ENCODE data around the genes MAP6 and THAP12.

GRCh38 chr11:75568586-75569232 is 6.7 kb downstream of the SERPINH1 start:
- RAMPAGE, total RNA = no peak

DNA sequence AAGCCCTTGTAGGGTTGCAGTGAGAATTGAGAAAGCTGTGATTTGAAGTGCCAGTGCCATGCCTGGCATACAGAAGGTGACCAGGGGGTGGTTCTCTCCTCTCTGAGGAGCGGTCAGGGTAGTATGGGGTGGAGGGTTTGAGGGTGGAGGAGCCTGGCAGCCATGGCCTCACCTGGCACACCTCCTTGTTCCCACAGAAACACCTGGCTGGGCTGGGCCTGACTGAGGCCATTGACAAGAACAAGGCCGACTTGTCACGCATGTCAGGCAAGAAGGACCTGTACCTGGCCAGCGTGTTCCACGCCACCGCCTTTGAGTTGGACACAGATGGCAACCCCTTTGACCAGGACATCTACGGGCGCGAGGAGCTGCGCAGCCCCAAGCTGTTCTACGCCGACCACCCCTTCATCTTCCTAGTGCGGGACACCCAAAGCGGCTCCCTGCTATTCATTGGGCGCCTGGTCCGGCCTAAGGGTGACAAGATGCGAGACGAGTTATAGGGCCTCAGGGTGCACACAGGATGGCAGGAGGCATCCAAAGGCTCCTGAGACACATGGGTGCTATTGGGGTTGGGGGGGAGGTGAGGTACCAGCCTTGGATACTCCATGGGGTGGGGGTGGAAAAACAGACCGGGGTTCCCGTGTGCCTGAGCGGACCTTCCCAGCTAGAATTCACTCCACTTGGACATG is 9.7 kb downstream of the SERPINH1 start:
- RAMPAGE, total RNA = no peak

DNA sequence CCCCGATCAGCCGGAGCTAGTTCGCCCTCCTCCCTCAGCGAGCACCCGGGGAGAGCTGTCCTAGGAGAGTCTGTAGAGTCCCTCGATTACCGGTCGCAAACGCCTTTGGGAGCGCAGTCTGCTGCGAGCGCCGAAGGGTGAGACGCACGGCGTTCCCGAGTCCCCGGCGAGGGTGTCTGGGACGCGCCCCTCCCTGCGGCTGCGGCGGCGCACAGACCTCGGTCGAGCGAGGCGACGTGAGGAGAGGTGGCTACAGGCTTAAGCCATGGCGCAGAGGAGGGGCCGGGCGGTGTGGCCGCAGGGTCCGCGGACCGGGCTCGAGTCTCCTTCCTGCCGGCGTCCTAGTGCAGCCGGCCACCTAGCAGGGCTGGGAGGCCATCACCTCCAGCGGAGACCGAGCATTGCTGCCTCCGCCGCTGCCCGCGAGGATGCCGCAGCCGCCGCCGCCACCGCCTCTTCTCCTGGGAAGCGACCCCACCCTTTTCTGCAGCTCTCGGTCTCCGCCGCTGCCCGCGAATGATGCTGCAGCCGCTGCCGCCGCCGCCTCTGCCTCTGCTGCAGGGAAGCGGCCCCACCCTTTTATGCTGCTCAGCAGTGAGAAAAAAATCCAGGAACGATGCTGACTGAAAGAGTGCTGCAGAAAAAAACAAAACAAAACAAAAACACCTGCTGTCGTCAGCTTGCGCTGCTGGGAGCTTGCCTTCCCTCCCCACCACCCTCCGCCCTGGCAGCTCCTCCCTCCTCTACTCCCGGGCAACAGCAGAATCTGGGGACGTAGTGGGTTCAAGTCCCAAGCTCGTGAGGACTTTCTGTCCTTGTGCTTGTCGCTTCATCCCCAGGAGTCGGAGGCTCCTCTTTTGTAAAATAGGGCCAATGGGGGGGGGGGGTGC is at the start of gene MAP6:
MAP6 (minus strand) TSS at position 554 of the 890 bp plus-strand sequence.
- RAMPAGE, total RNA = no peak

GRCh38 chr11:75748939-75749217 is 19.7 kb upstream of the DGAT2 start:
- RAMPAGE, total RNA = no peak

DNA sequence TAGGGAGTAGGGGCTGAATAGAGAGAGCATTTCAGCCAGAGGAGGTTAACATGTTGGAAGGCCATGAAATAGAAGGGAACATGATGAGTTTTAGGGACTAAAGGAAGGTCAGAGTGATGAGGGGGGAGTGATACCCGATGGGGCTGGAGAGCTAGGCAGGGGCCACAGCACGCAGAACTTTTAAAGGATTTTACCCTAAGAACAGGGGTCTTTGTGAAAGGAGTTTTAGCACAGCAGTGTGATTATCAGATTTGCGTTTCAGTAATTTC is 74.9 kb downstream of the UVRAG start:
- RAMPAGE, total RNA = no peak

- RAMPAGE, total RNA = no peak
Measured at GRCh38 chr11:75979132-75979939, 164.3 kb downstream of the UVRAG start.

DNA sequence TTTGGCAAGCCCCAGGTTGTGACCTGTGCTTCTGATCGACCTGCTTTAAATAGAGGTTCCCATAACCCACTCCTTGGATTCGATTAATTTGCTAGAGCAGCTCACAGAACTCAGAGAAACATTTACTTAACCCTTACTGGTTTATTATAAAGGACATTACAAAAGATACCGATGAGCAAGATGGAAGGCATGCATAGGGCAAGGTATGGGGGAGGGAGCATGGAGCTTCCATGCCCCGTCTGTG is 190.6 kb downstream of the UVRAG start:
- RAMPAGE, total RNA = no peak

DNA sequence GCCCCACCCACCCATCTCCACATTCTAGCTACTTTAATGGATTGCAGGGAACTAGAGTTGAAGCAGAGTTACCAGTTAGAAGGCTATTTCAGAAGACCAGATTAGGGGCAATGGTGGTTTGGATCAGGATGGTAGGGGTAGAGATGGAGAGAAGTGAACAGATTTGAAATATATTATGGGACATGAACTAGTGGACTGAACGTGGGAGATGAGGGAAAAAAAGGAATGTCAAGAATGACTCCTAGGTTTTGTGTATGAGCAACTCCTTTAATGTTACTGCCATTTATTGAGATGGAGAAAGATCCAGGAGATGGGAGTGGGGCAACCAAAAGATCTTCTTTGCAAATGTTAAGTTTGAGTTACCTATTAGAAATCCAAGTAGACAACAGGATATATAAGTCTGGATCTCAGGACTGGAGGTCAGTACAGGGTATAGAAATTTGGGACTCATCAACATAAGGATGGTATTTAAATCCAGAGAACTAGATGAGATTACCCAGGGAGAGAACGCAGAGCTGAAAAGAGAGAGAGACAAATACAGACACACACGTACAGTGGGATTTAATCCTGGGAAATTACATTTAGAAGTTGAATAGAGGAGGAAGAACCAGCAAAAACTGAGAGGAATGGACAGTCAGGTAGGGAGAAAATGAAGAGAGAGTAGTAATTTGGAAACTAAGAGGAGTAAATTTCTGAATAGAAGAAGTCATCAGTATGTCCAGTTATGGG is 134.6 kb downstream of the WNT11 start:
- RAMPAGE, total RNA = no peak

- RAMPAGE, total RNA = no peak
Measured at GRCh38 chr11:76153212-76153936, 52.9 kb downstream of the WNT11 start.

GRCh38 chr11:76210415-76211335 is 4.4 kb upstream of the WNT11 start:
- RAMPAGE, total RNA = no peak

DNA sequence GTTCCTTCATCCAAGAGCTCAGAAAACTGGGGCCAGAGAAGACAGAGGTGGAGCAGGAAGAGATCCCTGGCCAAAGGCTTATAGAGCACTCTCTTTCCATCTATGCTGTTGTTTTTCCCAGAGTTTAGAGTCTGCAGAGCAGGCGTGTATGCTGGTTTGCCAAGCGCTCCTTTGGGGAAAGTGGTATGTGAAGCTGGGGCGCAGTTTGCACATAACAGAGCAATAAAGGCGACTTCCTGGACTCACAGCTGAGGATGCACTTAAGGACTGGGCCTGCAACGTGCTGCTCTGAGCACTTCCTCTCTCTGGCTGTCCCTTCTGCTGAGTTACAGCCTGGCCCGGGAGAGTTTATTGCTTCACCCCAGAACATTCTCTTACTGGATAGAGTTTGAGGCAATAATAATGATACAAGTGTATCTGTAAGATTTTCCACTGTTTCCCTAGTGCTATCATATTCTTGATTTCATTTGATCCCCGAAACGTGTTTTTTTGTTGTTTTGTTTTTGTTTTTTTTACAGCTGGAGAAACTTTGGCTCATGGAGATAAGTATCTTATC is 41.7 kb downstream of the THAP12 start:
- RAMPAGE, total RNA = no peak

GRCh38 chr11:76351055-76351438 is 29.9 kb downstream of the THAP12 start:
- RAMPAGE, total RNA = no peak

GRCh38 chr11:76380670-76381761 is at the start of gene THAP12:
TSS of gene THAP12 (minus strand) at chr11:76381132.
- RAMPAGE, total RNA = start-site peak on the minus strand at chr11:76380780-76380928, 6 and 23 reads in 2 replicates

DNA sequence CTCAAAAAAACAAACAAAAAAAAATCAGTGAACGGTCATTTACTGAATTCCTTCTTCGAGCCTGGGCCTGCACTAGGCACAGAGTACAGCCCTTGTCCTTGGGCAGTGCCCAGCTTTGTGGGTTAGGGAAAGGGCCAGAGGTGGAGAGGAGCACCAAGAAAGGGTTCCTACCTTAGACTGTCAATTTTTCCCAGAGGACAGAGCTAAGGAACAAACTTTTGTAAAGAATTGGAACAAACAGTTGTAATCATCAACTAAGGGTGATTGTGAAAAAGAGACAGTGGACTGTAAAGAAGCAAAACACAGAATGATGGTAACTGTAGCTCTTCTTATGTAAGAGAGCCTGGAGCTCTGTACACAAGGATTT is 10.8 kb downstream of the GVQW3 start:
- RAMPAGE, total RNA = no peak

- RAMPAGE, total RNA = no peak
Measured at GRCh38 chr11:76482329-76482892, 37.6 kb downstream of the EMSY start.

GRCh38 chr11:76617499-76617984 is 53.0 kb downstream of the LRRC32 start:
- RAMPAGE, total RNA = no peak

DNA sequence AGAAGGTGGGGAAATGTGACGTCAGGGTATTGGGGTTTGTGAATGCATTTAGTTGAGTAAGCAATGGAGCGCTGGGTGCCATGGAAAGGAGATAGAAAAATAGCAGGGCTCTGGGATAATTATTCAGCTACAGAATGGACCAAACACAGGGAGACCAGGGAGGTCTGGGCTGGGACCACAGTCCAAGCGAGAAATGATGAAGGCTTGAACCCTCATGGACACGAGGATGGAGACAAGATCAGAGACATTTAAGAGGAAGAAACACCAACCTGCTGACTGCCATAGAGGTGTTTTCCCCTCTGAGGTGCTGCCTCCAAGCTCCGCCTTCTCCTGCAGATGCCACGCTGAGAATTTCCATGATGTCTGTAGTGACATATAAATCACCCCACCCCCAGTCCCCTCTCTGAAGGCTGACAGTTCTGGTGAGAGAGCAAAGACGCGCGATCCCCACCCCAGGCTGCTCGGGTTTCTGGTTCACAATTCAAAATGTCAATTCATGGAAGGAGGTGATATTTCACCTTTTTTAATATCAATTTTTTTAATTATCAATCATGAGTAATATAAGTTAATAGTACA is 28.3 kb downstream of the LRRC32 start:
- RAMPAGE, total RNA = no peak

- RAMPAGE, total RNA = no peak
Measured at GRCh38 chr11:76763516-76764157, 19.5 kb upstream of the TSKU start.

- RAMPAGE, total RNA = no peak
Measured at GRCh38 chr11:76767691-76768479, 15.3 kb upstream of the TSKU start.

GRCh38 chr11:76784058-76785067 is 1.2 kb downstream of the TSKU start:
- RAMPAGE, total RNA = no peak

Data from foreskin keratinocyte (primary cell).